ENCODE measurements around a stretch of chr18.

- PRO-cap, result no peak
Observed at GRCh38 chr18:3052045-3052521, 39.1 kb upstream of the LPIN2 start.

GRCh38 chr18:3058322-3058880, 45.5 kb upstream of the LPIN2 start:
- PRO-cap, result no peak

GRCh38 chr18:3061164-3061517, 48.2 kb upstream of the LPIN2 start:
- PRO-cap, result no peak

- PRO-cap, result no peak
Observed at GRCh38 chr18:3210196-3210827, 9.5 kb downstream of the MYOM1 start.

DNA sequence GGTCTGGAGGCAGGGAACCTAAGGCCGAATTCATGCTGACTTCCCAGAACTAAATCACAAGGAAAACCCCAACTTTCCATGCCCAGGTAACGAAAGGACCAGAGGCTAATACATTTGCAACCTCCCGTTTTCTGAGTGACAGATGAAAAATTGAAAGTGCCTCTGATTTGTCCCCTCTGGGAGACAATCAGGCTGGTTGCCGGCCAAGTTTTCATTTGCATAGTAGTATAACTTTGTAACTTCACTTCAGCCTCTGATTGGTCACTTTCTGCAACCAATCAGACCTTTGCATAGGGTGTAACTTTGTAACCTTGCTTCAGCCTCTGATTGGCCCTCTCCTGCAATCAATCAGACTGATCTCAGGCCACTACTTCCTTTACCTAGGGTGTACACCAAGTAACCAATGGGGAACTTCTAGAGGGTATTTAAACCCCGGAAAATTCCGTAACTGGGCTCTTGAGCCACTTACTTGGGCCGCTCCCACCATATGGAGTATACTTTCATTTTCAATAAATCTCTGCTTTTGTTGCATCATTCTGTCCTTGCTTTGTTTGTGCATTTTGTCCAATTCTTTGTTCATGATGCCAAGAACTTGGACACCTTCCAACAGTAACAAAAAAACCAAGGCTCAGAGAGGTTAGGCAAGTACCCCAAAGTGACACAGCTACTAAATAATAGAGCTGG, 10.7 kb upstream of the MYOM1 start:
- PRO-cap, result no peak

- PRO-cap, result no peak
Observed at GRCh38 chr18:3278451-3278821, 16.5 kb downstream of the MYL12B start.

DNA sequence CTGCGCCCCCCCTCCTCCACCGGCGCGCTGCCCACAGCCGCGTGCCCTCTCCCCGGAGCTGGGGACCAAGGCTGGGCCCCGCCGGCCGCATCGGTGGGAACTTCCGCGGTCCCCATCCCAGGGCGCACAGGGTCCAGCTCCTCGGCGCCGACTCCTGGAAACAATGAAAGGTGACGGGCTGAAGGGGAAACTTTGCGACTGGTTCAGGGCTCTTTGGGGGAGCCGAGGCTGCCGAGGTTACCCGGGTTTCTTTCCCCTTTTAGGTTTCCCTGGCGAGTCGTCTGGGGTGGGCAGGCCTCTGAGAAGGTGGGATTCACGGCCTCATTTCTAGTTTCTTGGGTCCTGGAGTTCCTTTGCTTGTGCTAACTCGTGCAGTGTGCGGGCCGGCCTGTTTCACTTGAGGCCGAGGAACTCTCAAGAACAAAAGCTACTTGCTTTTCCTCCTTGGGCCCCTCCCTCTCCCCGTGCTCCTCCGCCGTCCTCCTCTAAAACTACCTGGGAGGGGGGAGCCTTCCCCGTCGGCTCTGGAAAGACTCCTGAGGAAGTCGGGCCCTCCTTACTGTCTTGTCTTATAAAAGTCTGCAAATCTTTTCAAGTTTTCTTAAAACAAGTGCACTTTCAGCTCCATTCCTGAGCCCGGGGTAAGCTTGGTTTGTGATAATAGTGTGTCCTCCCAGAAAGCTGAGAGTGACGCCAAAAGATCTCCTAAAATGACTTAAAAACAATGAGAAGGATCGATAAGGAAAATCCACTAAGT, 2.4 kb downstream of the TGIF1 start:
- PRO-cap, result bidirectional peak, plus-strand start at position 127 of the sequence, minus-strand start at position 165 of the sequence

- PRO-cap, result no peak
Observed at GRCh38 chr18:3452970-3453294, 3.0 kb downstream of the TGIF1 start.

DNA sequence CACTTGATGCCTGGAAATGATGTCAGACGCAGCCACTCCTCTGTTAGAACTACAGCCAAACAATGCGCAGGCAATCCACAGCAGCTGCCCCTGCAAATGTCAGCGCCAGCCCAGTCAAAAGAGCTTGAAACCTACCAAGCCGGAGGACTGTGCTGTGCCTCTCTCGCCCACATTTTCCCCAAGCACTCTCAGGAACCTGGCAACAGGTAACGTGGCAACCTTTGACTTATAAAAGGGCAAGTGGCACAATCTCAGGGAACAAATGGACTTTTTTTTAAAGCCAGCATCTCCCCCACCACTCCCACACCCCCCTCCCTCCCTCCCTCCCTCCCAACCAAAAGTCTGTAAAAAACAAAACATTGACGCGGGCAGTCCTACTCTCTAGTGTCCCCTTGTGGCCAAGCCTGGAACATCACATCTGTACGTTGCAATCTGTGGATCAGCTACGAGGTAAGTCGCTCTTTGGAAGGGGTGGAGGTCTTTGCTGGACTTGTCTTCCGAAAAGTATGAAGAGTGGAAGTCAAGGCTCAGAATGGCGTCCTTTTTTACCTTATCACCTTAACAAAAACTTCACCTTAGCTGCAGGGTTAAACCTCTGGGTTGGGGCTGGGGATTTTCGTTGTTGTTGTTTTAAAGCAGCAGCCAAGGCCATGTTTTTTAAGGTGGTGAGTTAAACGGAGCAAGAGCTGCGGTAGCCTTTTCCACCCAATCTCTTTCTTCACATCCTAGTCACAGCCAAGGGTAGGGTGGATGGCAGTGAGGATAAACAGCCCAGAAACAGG, 144.3 kb downstream of the TGIF1 start:
- PRO-cap, result bidirectional peak, plus-strand start at position 43 of the sequence, minus-strand start outside the sequence; bidirectional peak, plus-strand start at position 428 of the sequence, minus-strand start at position 305 of the sequence

GRCh38 chr18:3666990-3667505, 217.1 kb downstream of the TGIF1 start:
- PRO-cap, result no peak

DNA sequence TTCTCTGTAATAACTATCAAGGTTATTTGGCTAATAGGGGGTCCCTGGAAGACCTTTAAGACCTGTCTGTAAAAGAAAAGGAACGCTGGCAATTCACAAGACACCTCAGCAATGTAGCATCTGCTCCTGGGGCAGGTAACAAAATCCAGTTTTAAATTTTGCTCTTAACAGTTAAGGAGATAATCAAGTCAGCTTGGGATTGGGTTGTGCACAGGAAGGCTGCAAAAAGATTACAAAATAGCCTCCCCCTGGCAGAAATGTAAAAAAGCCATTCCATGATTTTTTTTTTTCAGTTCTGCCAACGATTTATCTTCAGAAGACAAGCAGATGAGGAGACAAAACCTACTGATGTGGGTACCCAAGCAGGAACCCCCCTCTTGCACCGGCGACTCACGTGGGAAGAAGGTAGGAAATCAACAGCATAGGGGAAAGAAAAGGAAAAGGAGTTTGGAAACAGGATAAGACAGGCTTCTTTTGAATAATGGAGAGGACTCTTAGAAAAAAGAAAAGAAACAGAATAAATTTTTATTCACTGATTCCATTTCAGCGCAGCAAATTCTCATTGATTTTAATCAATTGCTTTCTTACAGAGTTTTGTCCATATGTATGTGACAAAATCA, 462.2 kb downstream of the DLGAP1 start:
- PRO-cap, result no peak

GRCh38 chr18:5998618-5999406, 103.5 kb upstream of the TMEM200C start:
- PRO-cap, result no peak

DNA sequence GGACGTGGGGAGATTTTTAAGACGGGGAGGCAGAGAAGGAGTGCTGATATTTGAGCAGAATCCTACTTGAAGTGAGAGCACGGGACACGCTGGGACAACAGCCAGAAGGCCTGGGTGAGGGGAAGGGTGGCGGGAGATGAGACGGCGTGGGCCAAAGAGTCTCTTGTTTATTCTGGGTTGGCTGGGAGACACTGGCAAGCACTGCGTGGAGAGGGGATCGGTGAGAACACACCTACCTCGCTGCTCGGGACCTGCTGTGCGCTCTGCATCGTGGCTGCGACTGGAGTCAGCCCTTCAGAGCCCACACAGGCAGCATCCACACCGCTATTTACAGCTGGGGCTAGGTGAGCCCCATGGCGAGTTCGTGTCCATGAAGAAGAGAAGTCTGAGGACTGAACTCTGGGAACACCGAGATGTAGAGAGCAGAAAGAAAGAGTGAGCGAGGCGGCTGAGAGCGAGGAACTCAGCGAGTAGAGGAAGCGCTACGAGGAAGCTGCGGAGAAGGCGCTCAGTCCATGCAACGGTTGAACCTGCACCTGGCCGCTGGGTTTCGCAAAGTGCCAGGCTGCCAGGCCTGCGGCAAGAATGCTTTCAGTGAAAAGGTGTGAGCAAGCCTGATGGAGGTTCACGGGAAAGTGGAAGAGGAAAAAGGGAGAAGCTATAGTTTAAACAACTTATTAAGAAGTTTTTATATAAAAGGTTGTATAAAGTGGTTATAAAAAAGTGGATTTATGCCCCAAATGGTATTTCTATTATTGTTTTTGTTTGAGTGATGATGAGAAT, 250.8 kb upstream of the TMEM200C start:
- PRO-cap, result no peak

GRCh38 chr18:6210783-6211417, 203.8 kb downstream of the L3MBTL4 start:
- PRO-cap, result no peak

- PRO-cap, result no peak
Observed at GRCh38 chr18:6431551-6432464, 17.1 kb upstream of the L3MBTL4 start.

DNA sequence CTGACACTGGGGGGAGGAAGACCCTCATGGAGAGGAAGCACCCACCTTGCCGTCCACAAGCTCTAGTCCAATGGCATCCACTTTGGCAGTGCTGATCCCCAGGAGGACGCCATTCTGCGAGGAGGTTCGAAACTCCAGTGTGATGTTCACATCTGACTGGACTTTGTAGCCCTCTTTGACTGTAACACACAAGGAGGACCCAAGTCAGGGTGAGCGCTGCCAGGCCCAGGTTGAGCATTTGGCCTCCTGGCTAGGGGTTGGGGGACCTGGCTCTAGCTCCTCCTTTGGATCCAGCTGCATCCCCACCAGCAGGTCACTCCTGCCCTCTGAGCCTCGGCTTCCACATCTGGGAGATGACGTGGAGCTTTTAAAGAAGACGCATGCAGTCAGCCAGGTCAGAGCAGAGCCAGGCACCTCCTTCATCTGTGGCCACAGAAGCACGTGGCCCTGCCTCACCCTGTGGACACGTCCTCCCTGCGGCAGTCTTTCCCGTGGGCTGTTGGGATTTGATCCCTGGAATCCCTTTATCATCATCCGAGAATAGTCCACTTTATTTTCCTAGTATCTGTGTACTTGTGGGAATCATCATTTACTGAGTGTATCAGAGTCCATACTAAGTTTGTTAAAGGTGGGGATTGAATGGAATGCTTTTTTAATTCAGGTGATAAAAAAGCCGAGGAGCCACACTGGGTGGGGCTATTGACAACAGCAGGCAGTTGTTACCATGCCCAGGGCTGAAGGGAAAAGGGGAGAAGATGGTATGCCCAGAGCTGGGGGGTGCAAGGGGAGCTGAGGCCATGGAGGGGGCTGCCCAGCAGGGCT, 170.3 kb downstream of the LAMA1 start:
- PRO-cap, result no peak

DNA sequence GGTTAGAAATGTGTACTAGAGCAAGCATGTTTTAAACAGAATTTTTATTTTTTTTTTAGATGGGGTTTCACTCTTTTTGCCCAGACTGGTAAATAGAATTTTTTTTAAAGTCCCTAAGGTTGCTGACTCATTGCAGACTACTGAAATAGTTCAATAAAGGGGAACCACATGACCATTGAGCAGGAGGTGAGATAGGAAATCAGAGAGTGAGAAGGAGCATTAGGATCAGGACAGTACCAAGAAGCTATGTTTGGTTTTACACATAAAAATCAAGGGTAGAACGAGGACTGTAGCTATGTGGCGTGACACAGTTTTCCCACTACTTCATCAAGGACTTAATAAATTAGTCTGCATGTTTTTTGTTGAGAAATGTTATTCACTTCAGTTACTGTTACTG, 33.5 kb downstream of the LAMA1 start:
- PRO-cap, result no peak

DNA sequence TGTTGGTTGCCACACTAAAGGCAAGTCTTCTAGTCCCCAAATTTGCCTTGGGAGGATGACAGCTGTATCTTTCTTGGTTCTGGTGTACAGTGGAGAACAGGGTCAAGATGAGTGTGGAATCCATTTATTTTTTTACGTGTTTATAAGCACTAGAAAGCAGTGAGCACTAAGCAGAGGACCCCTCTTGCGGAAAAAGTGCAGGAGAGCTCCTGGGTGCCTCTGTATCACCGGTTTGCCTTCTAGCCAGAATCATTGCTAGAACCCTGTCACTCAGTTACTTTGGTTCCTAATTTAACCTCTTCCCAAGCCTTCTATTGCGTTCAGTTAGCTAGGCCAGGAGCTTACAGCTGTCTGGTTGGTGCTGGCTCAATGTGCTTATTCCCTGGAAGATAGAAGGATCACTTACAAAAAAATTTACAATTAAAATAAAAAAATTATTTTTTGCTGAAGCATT, 1.1 kb upstream of the PTPRM start:
- PRO-cap, result no peak

- PRO-cap, result no peak
Observed at GRCh38 chr18:7800305-7800552, 233.1 kb downstream of the PTPRM start.

GRCh38 chr18:8172803-8173556, 436.3 kb upstream of the RAB12 start:
- PRO-cap, result no peak